Aortic smooth muscle cell (primary cell): ENCODE measurements around the gene RNH1.

DNA sequence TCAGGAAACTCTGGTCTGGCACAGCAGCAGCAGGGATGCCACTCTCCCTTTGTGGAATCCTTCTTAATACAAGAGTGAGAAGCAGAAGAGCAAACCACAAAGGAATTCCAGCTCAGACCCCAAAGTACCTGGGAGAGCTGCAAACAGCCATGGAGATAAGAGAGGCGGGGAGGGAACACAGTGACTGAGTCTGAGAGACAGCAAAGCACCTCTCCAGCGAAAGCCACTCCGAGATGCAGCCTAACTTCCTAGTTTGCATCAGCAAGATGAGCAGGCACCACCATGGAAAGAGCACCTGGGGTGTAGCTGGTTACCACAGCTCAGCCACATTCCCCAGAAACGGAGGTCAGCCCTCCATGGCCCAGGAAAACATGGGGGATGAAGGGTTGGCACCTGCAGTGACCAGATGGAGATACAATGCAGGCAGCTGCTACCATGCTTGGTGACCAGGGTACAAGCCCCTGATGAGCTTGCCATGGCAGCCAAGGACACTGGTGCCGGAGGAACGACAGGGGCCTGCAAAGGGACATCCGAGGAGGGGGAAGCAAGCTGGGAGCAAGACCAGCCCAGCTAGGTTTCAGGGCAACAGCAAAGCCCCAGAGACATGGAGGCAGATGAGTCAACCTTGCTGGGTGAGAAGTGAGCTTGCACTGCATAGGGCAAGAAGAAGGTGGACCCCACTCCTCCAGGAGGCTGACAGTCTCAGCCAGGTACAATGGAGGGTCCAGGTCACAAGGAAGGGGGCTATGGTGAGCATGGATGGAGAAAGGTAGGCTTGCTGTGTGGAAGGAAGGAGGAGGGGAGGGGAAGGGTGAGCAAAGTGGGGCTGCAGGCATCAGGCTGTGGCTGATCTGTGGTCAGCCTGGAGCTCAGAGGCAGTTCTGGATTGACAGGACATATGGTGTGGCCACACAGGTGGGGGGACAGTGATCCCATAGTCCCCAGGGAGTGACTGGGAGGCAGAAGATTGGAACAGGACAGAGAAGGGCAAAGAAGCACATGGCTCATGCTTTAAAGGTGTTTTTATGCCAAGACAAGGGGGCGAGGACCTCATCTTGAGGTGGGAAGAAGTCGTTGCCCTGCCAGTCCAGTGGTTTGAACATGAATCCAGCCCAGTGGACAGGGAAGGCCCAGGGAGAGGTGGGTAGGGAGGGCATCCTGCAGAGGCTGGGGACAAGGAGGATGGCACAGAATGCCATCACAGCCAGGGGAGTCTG lies 3.6 kb downstream of the BET1L start:
- RRBS: no CpG with 5 or more reads among the region's 9 CpGs

DNA sequence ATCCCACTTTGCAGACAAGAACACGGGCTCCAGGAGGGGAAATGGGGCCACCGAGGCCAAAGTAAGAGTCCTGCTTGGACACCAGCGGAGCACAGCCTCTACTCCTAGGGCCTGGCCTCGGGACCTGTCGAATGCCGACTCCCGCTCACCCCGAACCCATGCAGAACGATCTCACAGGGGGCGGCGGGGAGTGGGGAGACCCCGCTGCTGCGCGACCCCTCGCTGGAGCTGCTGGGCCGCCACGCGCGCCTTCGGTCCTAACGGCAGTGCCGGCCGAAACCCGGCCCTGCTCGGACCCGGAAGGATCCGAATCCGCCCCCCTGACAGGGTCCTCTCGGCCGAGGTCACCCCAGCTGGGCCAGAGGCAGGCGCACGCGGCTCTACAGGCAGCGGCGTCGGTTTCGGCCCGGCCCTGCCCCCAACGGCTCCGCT lies 325 bp downstream of the BET1L start:
- RRBS: 1% methylated on average over 12 of the region's 40 CpGs

DNA sequence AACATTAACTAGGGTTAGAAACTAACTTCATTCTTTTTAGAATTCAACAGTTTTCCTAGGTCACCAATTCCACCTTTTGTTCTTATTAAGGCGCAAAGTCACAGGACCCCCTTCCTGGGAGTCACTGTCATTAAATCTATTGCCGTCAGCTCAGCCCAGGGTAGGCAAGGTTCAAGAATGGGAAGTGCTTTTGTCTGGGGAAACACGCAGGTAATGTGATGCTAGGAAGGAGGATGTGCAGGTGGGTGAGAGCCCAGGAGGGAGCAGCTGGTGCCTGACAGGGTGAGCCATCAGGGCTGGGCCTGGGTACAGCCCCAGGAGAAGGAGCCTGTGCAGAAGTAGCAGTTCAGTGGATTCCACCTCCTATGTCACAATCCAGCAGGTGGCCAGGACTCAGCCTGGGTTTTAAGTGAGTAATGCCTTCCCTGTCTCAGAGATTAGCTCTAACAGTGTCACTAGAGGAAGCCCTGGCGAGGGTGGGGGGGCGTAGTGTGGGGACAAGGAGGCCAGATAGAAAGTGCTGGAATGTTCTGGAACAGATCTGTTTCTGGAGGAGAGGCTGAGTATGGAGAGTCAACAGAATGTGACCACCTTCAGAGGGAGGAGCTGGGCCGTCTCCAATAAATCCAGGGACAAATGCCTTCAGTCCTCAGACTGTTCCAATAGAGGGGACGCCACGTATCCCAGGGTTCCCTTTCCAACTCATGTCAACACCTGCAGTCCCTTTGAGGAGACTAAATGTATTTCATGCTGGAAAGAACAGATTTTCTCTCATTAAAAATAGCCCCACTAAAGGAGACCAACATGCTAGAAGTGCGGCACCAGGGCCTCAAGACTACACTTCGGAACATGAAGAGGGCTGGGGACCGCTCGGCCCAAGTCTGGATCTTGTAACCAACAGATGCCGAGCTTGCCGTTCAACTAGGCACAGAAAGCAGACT lies 8.2 kb downstream of the RIC8A start:
- RRBS: no CpG with 5 or more reads among the region's 14 CpGs

GRCh38 chr11:318778-319094 lies 1.9 kb downstream of the IFITM3 start:
- RRBS: no CpG with 5 or more reads among the region's 28 CpGs

DNA sequence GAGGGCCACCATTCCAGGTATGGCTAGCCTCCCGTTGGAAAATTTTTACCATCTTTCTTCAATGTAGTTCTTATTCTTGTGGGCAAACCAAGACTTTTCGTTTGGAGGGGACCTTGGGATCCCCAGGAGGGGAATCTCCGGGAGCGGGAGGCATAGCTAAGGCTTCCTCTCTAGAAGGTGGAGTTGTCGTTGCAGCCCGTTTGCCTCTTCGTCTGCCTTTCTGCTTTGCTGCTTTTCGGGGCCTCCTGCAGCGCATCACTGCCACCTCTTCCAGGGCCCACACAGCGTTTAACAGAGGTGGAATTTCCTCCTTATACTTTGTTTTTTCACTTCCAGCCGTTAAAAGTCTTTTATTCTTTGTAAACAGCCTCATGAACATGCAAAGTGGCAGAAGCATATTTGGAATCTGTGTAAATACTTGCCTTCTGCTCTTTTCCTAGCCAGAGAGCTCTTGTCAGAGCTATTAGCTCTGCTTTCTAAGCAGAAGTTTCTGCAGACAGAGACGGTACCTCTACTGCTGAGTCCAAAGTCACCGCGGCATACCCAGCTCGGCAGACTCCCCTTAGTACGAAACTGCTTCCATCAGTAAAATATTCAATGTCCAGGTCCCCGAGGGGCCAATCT lies 3.6 kb upstream of the IFITM3 start:
- RRBS: no CpG with 5 or more reads among the region's 17 CpGs

GRCh38 chr11:334030-334970 lies 13.6 kb upstream of the IFITM3 start:
- RRBS: no CpG with 5 or more reads among the region's 30 CpGs

- RRBS: 37% methylated on average over 7 of the region's 33 CpGs
Observed at GRCh38 chr11:419986-420543, 5.3 kb upstream of the SIGIRR start.

DNA sequence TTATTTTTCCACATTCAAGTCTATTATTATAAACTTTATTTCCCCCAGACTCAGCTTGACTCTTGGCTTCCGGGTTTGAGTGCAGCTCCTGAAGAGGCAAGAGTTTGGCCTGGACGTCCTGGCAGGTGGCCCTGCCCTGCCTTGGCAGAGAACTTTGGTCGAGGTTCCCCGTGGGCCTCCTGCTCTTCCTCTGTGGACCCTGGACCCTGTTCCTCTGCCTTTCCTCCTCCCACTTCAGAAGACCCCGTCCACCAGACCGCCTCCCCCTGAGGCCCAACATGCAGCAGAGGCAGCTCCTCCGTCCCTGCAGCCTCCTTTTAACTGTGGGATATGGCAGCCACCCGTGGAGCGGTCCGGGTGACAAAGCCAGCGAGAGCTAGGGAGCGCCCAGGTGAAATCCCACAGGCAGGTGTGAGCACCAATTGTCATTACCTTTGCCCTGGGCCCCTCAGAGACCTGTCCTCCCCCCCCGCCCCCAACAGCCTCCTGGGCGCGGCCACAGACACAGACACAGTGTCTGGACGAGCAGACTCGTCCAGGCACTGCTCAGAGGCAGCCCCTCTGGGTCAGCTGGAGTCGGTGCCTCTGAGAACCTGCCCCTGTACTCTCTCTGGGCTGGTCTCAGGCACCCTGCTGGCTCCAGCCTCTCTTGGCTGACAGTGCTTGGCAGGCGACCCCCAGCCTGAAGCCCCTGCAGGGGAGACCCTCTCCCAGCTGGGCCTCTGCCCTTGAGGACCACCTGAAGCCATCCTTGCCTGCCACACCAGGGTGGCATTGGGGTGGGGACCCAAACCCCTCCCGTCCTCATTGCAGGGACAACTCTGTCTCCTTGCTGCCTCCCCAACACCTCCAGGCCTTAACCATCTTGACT lies 4.1 kb upstream of the ANO9 start:
- RRBS: no CpG with 5 or more reads among the region's 20 CpGs

- RRBS: no CpG with 5 or more reads among the region's 51 CpGs
Observed at GRCh38 chr11:450786-451500, 864 bp downstream of the PTDSS2 start.

- RRBS: no CpG with 5 or more reads among the region's 39 CpGs
Observed at GRCh38 chr11:496939-497724, 9.9 kb downstream of the RNH1 start.

- RRBS: 1% methylated on average over 42 of the region's 118 CpGs
Observed at GRCh38 chr11:506204-507319, at the start of gene RNH1. RNH1 (minus strand) TSS chr11:507242.

GRCh38 chr11:561341-562064 lies 733 bp downstream of the RASSF7 start:
- RRBS: 3% methylated on average over 20 of the region's 40 CpGs

DNA sequence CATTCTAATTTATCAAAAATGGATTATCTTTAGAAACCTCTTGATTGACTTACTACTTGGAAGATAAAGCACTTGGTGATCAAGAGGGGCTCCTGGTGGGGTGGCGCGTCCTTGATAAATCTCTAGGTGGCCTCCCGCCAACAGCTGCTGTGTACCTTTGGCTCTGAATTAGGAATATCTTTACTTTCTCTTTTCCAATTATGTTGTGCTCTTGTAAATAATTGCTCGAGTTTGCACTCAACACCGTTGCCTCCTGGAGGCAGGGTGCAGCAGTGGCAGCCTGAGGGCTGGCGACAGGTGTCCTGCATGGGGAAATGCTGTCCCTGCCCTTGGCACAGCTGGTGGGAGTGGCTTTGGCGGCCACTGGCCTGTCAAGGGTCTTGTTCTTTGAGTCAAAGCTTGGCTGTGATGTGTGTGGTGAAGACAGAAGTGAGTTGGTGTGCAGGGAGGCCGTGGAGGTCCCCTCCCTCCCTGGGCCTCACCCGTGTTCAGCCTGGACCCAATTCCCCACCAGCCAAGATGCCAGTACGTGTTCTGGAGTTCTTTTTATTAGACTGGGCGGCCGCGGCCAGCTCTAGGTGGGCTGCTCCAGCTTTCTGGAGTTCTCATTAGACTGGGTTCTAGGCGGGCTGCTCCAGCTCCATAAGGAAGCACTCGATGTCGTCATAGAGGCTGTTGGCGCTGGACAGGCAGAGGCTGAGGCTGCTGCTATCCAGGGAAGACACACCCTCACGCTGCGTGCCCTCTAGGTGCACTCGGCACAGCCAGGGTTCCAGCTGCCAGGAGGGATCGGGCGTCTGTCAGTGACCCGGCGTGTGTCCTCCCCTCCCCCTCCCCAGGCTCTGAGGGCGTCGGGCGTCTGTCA lies 3.5 kb downstream of the IRF7 start:
- RRBS: 51% methylated on average over 5 of the region's 27 CpGs

DNA sequence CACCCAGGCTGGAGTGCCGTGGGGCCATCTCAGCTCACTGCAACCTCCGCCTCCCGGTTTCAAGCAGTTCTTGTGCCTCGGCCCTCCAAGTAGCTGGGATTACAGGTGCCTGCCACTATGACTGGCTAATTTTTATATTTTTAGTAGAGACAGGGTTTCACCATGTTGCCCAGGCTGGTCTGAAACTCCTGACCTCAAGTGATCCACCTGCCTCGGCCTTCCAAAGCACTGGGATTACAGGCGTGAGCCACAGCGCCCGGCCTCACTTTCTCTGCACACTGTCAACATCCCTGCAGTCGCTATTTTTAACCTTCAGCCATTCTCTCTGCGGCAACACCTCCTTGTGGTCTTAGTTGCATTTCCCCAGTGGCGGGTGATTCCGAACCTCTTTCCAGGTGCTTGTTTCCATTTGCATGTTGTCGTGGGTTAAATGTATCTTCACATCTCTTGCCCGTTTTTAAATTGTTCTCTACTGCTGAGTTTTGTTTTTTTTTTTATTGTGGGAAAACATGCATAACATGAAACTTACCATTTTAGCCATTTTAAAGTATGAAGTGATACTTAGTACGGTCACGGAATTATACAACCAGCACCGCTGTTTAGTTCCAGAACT lies 2.2 kb upstream of the SCT start:
- RRBS: no CpG with 5 or more reads among the region's 17 CpGs

DNA sequence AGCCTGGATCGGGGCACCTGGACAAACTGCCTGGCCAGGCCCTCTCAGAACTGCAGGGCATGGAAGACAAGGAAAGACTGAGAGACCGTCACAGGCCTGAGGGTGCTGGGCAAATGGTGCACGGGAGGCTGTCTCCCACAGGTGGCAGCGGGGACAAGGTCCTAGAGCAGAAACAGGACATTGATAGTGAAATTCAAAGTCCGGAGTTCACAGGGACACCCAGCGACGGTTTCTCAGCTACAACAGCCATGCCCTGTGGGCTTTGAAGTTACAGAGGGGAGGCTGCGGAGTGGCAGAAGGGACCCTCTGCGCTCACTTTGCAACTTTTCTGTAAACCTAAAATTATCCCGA lies 20.7 kb downstream of the DRD4 start:
- RRBS: no CpG with 5 or more reads among the region's 10 CpGs

- RRBS: no CpG with 5 or more reads among the region's 18 CpGs
Observed at GRCh38 chr11:696837-697701, 1.5 kb downstream of the TMEM80 start.

DNA sequence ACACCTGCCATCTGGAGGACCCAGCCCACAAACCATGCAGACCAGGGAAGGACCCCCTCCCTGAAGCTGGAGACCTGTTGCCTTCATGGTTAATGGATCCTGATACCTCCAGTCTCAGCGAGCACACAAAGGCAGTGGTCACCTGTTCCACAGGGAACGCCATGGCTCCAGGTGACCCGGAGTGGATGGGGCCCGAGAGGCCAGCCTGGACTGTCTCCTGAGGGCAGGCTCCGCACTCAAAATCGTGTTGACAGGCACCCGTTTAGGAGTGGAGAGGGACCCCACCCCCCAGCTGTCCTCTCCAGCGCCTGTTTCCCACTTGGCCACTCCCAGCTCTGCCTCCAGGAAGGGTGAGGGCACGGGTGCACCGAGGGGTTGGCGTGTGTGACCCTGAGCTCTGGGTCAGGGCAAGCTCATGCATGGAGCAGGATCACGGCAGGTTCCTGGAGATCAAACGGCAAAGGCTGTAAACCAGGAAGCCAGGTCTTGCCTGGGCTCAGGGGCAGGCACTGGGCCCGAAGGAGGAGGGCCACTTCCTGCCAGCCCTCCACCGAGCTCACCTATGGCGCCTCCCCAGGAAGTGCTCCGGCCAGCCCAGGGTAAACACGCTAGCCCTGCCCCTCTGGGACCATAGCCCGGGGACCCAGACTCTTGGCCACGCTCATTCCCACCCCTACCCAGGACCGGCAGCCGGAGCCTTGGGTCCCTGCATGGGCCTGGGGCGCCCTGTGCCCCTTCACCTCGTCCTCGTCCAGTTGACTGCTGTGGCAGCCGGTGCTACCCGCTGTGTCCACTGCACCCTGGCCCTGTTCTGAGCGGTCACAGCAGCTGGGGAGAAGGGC lies 1.3 kb upstream of the EPS8L2 start:
- RRBS: 80% methylated on average over 11 of the region's 28 CpGs

- RRBS: no CpG with 5 or more reads among the region's 8 CpGs
Observed at GRCh38 chr11:712693-713196, 6.7 kb downstream of the EPS8L2 start.

- RRBS: no CpG with 5 or more reads among the region's 7 CpGs
Observed at GRCh38 chr11:796774-797034, 1.4 kb downstream of the SLC25A22 start.

- RRBS: 2% methylated on average over 14 of the region's 33 CpGs
Observed at GRCh38 chr11:797035-797818, 854 bp downstream of the SLC25A22 start.